Thoracic aorta (tissue), 1 donor: ENCODE data around the gene CFAP20DC.

DNA sequence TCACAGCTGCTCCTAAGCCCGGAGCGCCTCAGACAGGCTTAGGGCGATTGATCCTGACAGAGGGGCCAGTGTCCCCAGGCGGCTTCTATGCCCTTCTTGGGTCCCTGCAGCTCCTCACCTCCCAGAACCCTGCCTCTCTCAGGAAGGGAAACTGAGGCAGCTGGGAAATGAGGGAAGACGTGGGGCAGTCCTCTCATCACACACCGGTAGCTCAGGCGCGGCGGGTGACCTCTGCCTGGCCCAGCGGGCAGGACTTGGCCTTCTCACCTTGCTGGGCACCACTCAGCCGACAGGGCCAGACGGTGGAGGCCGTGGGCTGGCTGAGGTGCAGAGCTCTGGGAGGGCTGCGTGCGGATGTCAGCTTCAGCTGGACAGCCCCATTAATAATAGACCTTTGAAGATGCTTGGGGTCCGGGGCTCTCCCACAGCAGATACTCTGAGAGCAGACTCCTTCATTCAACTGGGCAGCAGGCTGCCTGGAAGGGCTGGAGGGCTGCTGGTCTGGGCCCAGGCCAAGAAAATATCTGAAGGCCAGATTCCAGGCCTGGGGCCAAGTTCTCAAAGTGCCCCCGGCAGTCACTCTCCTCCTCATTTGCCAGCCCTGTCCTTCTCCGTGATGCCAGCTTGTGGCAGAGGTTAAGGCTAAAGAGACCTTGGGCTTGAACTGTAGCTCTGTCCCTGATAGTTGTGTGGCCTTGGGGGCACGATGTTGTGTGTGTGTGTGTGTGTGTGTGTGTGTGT lies 39.3 kb downstream of the FAM3D start:
- RAMPAGE, long total RNA: no peak

- RAMPAGE, long total RNA: no peak
These were observed 176.0 kb upstream of the FAM3D start for GRCh38 chr3:58842459-58843046.

DNA sequence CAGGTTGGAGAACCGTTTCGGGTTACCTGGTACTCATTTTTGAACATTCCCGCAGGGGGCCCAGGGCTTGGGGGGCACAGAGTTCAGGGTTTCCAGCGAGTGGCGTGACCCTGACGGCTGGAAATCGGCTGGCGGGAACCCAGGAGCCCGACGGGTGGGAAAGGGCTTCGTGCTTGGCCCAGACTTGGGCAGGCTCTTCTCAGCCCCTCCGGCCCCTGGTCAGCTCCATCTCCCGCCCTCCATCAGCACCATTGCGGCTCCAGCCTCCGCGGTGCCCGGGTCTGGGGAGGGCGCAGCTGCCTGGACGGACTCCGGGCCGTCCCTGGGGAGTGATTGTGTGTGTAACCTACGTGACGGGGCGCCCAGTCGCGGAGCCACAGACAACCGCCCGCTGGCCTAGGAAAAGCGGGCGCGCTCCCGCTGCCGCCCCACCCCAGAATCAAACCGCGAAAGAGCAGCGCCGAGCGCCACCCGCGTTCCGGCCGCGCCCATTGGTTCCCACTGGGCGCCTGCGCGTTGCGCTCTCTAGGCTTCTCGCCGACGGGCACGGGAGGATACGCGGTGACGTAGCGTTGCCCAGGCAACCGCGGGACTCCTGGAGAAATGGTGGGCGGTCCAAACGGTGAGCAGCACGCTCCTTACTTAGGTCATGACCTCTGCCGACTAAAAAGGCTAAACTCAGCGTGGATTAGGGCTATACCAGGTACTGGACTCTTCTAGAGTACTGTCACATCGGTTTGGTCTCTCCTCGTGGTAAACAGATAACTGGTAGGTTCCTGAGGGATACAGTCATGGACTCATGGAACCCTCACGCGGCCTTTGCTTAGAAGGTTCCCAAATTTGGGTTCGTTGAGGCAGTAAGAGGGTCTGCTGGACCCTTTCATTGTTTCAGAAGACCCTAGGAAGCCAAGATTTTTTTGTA lies at the start of gene CFAP20DC:
Gene CFAP20DC (minus strand): TSS at position 441 of the 922 bp plus-strand sequence.
- RAMPAGE, long total RNA: no peak

- RAMPAGE, long total RNA: no peak
These were observed 604.2 kb upstream of the CFAP20DC start for GRCh38 chr3:59654022-59654387.

GRCh38 chr3:60469469-60469989 lies 781.7 kb downstream of the FHIT start:
- RAMPAGE, long total RNA: no peak

- RAMPAGE, long total RNA: no peak
These were observed 491.2 kb downstream of the FHIT start for GRCh38 chr3:60759974-60760463.

- RAMPAGE, long total RNA: no peak
These were observed 195.4 kb downstream of the PTPRG start for GRCh38 chr3:61756683-61757341.

DNA sequence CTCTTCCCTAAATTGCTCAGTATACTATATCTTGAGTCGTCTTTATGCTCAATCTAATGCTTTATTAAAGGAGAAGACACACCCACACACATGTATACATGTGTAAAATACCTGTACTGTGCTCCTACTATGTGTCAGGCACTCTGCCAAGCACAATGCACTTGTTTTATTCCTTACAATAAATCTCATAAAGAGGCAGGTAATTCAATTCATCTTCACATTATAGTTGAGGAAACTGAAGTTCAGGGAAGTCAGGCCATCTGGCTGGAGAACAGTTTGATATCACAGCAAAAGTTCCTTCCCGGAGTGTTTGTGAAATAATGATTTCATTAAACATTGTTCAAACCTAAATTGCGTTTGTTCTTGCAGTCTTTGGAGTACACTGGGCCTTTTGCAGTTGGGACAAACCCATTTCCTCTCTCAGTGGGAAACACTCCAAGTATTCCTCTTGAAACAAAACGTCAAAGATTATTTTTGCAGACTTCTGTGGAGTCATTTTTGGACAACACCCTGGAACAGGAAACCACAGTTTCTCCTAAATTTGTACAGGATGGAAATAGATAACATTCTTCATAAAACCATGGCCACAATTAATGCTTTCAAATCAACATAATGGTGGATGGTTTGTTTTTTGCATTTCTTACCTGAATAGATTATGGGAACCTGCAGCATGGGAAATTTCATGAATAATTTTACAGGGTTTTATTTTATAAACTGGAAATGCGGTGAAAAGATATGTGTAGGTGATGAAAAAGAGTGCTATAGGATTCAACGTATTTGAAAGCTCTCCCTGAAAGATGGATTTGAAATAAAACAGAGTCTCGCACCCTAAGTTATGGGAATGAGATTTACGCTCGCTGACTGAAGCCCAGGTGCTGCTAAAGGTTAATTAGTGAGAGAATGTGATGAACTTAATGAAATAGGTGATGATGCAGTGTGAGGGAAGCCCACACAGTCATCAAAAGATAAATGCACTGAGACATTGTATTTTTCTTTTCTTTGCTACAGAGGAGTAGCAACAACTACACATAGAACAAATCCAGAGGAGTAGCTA lies 287.6 kb downstream of the PTPRG start:
- RAMPAGE, long total RNA: no peak

GRCh38 chr3:61907456-61908121 lies 346.2 kb downstream of the PTPRG start:
- RAMPAGE, long total RNA: no peak

DNA sequence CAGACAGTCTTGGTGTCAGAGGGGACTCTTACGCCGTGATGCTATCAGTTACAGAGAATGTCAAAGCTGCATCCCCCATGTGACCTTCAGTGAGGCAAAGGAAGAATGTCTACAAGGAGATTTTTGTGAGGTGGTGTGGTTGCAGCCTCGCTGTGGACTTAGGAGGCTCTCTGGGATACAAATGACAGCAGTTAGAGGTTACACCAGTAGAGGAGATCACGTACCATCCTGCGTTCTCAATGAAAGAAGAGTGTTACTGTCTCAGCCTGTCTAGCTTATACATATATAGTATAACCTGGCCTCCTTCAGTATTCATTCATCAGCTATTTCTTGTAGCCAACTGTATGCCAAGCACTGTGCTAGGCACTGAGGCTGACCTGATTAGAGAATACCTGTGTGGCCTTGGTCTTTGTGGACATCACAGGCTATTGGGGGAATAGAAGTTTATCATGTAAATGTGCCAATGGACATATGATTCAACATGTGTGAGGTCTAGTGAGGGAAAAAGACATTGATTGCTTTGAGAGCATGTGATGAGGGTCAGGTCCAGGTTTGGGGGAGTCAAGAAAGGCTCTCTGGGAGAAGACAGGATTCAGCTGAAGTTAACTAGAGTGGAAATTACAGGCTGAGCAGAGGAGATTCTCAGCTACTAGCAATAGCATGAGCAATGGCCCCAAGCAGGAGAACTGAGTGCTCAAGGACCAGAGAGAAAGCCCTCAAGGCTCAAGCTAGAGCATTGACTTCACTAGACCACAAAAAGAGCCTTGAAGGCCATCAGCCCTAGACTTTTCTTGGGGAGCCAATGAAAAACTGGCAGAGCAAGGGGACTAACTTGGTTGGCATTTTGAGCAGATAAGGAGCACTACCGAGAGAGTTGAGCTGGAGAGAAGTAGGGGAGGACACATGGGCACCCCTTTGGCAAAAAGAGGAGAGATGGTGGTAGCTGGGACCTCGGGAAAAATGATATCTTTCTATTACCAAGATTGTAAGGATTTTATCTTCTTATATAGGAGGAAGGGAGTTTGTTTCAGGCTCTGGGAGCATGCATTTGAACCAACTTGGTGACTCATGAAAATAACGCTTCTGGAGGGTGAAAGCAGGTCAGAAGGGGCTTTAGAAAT lies 223.3 kb upstream of the C3orf14 start:
- RAMPAGE, long total RNA: no peak

DNA sequence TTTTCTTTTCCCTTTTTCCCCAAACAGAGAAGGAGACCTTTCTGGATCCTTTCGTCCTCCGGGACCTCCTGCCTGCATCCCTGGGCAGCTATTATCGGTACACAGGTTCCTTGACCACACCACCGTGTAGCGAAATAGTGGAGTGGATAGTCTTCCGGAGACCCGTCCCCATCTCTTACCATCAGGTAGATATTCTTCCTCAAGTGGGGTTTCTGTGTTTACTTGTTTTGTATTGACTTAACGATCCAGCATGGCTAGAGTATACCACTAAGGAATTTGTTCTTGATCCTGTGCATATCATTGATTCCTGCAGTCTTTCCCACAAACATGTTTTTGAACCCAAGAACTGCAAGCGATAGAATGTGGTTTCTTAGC lies 161.8 kb upstream of the C3orf14 start:
- RAMPAGE, long total RNA: no peak

GRCh38 chr3:62321757-62322361 lies 3.0 kb downstream of the C3orf14 start:
- RAMPAGE, long total RNA: no peak

DNA sequence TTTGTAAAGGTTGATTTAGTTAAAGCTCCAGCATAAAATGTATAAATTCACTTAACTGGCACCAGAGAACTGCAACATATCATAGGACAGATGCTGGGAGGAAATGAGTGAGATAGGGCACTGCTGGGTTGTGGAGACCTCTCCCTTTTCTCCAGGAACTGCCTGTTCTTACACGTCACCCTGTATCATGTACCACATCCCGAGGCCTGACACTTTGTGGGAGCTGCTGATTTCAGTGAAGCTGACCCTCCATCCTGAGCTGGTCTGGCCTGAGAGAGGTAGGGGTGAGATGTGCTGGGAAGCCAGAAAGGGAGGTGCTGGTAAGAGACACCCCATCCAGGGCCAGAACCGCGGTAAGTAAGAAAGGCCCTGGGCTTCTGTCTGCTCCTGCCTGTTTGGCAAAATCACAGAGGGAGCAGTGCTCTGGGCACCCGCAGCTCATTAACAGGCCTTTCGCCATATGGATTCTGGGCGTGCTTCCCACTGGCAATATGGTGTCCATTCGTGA lies 213.9 kb upstream of the FEZF2 start:
- RAMPAGE, long total RNA: no peak

DNA sequence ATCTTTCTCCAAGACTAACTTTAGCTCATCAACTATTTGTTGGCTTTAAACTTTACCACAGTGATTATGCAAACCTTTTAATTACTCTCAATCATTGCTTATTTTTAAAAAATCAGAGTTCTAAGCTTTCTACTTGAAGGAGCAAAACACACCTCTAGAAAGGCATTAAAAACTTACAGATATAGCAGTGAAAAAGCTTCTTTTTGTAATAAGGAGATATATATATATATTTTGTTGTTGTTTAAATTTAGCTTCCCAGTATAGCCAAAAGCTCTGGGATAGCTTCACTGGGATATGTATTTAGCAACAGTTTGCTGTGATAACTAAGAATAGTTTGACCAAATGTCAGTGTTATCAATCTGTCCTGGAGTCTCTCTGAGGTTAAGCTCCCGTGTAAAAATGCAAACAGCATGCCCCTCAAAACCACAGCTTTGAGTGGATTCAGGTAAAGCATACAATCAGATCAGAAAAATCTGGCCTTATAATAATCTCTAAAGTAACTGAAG lies 3.0 kb downstream of the CADPS start:
- RAMPAGE, long total RNA: no peak

DNA sequence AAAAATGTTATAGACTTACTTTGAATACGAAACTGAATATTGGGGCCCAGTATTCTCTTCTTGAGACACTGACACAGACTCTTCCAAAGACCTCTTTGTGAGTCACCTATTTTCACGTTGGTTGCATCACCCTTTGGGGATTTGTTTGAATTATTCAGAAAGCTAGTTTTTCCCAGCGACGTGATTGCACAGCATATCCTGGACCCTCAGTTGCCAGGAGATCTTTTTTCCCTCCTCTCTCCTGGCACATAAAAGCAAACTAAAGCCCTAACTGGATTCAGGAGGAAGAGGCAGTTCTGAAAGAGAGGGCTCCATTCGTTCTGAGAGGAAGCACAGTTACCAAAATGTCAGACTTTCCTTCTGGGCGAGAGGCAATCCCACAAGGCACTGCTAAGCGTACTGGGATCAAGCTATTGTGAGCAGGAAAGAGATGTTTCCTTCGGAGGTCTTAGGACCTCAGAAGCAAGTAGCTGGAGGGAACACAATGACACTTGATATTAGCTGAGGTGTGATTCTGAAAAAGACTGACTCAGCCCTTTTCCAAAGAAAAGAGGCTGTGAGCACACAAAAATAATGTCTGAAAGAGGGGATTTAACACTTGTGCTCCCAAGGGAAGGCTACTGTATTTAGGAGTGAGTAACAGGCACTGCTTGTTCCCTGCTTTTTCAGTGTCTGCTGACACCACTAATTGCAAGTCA lies 65.8 kb upstream of the CADPS start:
- RAMPAGE, long total RNA: no peak

DNA sequence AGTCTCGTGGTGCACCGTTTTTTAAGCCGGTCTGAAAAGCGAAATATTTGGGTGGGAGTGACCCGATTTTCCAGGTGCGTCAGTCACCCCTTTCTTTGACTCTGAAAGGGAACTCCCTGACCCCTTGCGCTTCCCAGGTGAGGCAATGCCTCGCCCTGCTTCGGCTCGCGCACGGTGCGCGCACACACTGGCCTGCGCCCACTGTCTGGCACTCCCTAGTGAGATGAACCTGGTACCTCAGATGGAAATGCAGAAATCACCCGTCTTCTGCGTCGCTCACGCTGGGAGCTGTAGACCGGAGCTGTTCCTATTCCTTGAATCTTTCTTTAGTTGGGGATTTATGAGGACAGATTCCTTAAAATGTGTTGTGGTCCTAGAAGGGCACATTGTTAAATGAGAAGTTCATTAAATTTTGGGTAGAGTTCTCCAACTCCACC lies 60.7 kb upstream of the SYNPR start:
- RAMPAGE, long total RNA: no peak

- RAMPAGE, long total RNA: no peak
These were observed 62.9 kb downstream of the PSMD6 start for GRCh38 chr3:63960319-63960913.

GRCh38 chr3:64047746-64048373 lies 24.6 kb upstream of the PSMD6 start:
- RAMPAGE, long total RNA: no peak

- RAMPAGE, long total RNA: no peak
These were observed 68.1 kb downstream of the PRICKLE2 start for GRCh38 chr3:64157044-64157750.

DNA sequence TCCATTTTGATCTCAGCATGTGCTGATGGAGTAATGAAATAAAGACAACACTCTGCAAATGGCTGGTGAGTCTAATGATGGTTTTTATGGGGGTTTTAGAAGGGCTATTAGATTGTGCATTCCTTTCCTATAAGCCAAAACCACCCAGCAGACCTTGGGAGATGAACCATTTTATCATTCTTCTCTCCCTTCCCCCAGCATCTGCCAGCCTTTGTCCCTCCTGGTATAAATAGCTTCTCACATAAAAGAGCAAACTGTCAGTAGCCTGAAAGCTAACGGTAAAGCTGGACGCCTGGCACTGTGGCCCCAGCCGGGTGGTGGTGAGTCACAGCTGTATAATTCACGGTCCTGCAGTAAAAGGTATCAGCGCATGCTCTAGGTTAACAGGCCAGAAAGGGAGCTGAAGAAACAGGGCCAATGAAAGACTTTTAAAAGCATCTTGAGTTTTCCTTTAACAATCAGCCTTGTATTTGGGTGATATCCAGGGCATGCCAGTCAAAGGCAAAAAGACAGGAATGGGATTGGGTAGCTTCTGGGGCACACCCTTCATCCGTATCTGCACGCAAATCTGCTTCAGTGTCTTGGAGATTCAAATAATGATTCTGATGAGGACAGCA lies 37.6 kb downstream of the PRICKLE2 start:
- RAMPAGE, long total RNA: no peak